Metastatic Breast Carcinoma in the Brain (tissue), 10 donors: ENCODE measurements around a stretch of chr15.

GRCh38 chr15:85106231-85107427, 125.0 kb downstream of the PDE8A start:
- PRO-cap, 10 experiments: no peak in any of the 10 experiments

DNA sequence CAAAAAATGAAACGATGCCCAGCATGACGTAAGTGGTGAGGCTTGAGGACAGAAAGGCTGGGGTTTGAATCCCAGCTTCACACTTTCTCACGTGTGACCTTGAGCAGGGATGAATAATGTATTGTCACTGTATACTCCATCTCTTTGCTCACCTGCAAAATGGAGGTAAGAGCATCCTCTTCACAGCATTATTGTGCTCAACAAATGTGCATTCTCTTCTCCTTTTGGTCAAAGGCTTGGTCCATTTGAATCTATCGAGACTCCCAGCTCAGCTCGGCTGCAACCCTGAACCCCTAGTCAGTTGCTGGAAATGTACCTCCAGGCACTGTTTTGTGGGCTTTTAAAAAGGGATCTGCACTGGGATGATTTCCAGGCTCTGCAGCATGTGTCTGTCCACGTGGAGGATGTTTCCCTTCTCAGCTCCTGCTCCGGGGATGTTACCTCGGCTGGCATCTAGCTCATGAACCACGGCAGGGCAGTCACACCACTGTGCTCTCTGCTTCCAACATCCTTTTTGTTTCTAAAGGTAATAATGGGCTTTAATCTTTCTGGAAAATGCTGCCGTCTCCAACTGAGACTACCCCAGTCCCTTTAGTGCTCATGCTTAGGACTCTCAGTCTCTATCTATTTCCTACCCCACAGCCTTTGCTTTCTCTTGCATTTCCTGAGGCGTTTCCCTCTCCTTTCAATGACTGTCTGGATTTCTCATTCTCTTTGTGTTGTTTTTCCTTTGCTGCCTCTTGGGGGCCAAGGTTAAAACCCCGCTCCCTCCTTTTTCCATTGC, 43.0 kb upstream of the AKAP13 start:
- PRO-cap, 10 experiments: no peak in any of the 10 experiments

GRCh38 chr15:85346689-85347094, 33.7 kb upstream of the AKAP13 start:
- PRO-cap, 10 experiments: peak in 1 of 10 experiments; most common minus-strand start chr15:85346797 (in 1)

- PRO-cap, 10 experiments: no peak in any of the 10 experiments
These were observed 9.8 kb downstream of the AKAP13 start for GRCh38 chr15:85389817-85390997.

- PRO-cap, 10 experiments: no peak in any of the 10 experiments
These were observed 182.8 kb downstream of the AKAP13 start for GRCh38 chr15:85563036-85563853.

- PRO-cap, 10 experiments: no peak in any of the 10 experiments
These were observed 201.9 kb downstream of the AKAP13 start for GRCh38 chr15:85582444-85582641.

DNA sequence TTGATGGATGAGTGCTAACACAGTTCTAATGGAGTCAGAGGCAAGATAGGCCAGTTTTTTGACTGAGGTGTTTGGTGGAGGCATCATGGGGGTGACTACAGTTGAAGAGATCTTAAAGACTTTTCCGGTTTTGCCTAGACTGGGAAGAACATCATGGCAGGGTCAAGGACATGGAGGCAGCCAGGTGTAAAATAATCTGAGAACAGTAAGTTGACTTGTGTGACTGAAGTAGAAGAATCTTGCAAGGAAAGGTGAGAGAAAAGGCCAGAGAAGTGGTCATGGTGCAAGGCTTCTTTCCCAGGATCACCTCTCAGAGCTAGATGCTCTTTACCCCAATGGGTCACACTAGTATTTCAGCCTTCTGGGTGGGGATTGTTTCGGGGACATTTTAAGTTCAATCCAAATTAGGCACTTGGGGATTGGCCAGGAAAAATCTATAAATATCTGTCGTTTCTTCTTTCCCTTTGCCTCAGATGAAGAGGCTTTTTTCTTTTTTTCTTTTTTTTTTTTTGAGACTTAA, 188.1 kb downstream of the KLHL25 start:
- PRO-cap, 10 experiments: no peak in any of the 10 experiments

DNA sequence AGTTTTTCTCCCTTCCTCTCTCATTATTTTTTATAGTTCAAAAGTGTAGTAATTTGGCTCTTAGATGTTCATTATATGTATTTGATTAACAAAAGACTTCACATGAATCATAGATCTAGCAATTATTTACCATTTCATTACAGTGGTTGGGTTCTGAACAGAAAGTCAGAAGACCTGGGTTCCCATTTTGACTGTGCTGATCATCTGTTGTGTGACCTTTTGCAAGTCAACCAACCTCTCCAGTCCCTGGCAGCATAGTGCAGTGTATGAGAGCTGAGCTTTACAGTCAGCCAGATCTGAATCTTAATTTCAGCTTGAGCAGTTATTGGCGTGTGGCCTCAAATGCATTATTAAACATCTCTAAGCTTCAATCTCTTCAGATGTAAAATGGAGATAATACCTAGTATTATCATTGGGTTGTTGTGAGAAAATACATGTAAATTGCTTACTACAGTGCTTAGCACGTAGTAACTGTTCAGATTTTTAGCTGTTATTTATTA, 104.2 kb downstream of the KLHL25 start:
- PRO-cap, 10 experiments: peak in 2 of 10 experiments; most common plus-strand start position 242 of the sequence (in 1); most common minus-strand start position 261 of the sequence (in 2)

DNA sequence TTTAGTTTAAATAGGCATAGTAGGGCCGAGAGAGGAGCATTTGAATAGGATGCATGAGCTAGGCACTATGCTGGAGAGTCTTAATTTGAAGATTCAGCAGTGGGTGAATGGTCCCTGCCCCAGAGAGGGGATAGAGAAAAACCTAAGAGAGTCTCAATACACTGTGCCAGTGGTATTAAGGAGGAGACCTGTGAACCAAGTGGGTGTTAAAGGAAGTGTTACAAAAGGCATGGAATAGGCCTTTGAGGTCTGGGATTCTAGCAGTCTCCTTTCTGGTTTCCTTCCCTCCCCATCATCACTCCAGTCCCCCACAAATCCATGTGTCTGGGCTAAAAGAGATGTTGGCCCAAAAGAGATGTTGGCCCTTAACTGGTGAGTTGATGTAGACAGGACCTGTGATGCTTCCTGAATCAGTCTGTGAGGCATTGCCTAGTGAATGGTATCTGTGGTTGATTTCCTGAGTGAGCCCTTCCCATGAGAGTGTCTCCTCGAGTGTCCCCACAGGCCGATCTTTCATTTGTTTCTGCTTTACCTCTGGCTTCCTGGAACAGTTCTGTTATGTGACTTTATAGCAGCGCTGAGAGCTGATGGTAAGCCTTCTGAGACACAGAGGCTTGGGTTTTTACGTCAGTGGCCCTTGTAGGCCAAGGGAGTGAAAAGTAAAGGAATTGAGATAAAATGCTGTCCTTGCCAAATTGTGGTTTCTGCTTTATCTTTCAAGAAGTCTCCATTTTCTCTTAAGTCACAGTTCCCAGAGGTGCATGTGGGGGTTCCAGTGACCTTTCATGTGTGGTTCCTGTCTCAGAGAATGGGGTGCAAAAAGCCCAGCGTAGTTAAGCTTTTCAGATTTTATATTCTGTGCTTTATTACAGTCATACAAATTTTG, 87.8 kb downstream of the KLHL25 start:
- PRO-cap, 10 experiments: peak in 1 of 10 experiments; most common minus-strand start position 541 of the sequence (in 1)

GRCh38 chr15:85717700-85718366, 76.9 kb downstream of the KLHL25 start:
- PRO-cap, 10 experiments: no peak in any of the 10 experiments

DNA sequence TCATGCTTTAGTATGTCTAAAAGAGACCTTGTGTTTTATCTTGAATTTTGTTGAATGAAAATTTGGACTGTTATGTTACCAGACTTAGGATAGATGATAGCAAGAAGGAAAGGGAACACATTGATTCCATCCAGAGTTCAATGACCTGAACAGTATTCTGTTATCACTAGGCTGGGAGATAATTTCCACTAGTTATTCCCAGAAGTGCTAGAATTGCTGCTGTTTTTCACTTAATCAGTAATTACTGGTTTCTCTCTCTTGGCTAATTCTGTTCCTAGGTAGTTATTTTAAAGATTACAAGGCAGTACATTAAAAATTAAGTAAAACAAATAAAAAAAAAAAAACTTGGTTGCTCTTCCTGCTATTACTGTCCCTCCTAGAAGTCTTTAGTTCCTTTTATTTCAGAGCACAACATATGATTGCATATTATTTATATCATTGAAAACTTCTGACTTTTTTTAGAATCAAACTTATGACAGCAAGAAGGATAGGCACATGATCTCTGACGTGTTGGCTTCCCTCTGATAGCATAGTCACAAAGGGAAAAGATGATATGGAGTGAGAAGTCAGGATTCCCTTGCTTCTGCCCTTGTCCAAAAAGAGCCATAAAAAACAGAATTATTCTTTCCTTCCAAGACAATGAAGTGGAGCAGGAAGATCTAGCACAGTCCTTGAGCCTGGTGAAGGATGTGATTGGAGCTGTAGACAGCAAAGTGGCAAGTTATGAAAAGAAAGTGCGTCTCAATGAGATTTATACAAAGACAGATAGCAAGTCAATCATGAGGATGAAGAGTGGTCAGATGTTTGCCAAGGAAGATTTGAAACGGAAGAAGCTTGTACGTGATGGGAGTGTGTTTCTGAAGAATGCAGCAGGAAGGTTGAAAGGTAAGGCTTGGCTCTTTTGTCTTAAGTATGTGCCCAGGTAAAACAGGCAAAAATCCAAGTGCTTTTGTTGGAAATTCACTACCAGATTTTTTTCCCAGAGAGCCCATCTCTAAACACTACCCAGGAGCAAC, 72.0 kb downstream of the KLHL25 start:
- PRO-cap, 10 experiments: no peak in any of the 10 experiments

- PRO-cap, 10 experiments: no peak in any of the 10 experiments
These were observed 70.6 kb downstream of the KLHL25 start for GRCh38 chr15:85723839-85724831.

- PRO-cap, 10 experiments: no peak in any of the 10 experiments
These were observed 69.7 kb downstream of the KLHL25 start for GRCh38 chr15:85724832-85725590.

- PRO-cap, 10 experiments: no peak in any of the 10 experiments
These were observed 64.6 kb downstream of the KLHL25 start for GRCh38 chr15:85729803-85730872.

DNA sequence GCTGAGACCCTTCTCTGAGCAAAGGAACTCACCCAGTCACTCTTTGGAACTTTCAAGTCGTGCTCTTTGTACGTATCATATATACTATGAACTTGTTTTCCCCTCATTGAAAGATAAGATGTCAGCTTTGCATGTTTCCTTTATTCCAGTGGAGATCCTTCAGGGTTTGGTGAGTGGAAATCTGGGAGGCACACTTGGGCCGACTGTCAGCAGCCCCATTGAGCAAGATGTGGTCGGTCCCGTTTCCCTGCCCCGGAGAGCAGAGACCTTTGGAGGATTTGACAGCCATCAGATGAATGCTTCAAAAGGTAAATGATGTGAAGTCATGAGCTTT, 59.9 kb downstream of the KLHL25 start:
- PRO-cap, 10 experiments: no peak in any of the 10 experiments

DNA sequence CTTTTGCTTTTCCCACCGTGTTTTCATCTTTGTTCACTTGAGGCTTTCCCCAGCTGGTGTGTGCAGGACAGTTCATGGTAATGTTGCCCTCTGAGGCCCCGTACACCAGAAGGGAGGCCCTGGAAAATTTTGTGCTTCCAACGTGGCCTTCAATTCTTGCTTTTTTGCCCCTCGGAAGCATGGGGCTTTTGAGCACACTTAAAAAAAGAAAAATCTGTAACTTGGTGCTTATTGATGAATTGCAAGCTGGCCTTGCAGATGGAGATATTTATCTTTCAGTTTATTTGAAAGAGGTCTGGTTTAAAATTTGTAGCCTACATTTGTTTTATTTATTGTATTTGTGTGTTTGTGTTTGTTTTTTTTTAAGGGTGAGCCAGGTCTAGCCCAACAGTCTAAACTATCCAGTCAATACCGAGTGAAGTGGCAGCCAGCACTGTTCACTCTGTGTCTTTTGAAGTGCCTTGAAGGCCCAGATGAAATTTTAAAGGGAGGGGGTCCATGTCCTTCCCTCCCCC, 48.7 kb downstream of the KLHL25 start:
- PRO-cap, 10 experiments: no peak in any of the 10 experiments

GRCh38 chr15:85771115-85772309, 23.2 kb downstream of the KLHL25 start:
- PRO-cap, 10 experiments: peak in 1 of 10 experiments; most common plus-strand start chr15:85771454 (in 1); most common minus-strand start chr15:85771403 (in 1)

DNA sequence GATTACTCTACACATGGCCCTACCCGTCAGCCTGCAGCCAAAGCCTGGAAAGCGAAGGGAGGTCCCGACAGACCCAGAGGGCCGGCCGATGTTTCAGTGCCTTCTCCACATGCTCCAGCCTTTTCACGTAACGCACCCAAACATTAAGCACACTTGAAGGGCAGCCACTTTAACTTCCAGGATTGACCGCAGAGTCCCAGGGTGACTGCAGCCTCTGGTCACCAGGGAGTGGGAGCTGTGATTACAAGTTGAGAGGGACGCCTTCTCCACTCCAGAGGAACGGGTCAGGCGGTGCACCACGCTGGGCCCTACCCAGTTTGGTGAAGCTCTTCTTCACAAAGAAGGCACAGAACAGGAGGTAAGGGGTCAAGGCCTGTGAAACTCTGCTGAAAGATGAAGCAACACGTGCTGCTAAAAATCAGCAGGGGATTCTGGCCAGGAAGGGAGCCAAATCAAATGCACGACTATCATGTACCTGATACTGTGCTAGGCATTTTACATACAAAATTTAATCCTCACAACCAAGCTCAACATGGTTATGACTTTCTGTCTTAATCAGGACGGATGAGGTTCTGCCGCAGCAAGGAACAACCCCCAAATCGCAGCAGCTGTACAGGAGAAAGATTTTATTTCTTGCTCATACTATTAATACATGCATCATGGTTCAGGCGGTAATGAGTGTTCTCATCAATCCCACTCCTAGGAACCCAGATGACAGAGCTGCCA, 17.1 kb downstream of the KLHL25 start:
- PRO-cap, 10 experiments: no peak in any of the 10 experiments

DNA sequence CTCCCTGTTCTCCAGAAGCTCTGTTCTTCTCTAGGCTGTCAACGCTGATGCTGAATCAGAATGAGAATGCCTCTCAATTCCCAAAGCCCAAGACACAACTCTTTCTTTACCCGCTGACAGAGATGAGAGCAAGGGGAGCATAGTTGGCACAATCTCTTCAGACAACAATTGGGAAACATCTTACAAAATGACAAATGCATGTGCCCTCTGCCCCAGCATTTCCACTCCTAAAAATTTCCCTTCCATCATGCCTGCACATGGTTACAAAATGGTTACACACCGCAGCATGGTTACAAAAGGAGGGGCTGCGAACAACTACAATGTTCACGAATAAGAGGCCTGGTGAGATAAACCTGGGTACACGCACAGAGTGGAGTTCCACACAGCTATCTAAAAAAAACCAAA, 14.1 kb downstream of the KLHL25 start:
- PRO-cap, 10 experiments: no peak in any of the 10 experiments

- PRO-cap, 10 experiments: peak in 1 of 10 experiments; most common plus-strand start chr15:85793166 (in 1); most common minus-strand start chr15:85792923 (in 1)
These were observed 2.1 kb downstream of the KLHL25 start for GRCh38 chr15:85792468-85793265.